Calu3 (cell line): Measurements from ENCODE around the gene PGF.

DNA sequence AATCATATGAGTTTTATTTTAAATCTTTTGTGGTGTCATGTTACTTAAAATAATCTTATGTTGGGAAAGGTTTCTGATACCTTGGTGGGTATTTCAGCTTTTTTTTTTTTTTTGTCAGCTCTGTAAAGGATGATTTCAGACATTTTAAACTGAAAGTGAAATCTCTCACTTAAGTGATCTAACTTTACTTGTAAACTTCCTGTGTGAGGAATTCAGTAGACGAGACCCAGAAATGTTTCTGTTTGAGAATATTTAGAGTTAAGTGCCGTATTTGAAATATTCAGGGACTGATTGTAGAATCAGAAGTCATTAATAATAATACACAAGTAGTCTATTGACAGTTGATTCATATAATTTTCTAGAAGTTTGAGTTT is 37.8 kb downstream of the PROX2 start:
- PRO-cap = no peak

GRCh38 chr14:74852989-74853498 is 22.9 kb downstream of the PROX2 start:
- PRO-cap = no peak

DNA sequence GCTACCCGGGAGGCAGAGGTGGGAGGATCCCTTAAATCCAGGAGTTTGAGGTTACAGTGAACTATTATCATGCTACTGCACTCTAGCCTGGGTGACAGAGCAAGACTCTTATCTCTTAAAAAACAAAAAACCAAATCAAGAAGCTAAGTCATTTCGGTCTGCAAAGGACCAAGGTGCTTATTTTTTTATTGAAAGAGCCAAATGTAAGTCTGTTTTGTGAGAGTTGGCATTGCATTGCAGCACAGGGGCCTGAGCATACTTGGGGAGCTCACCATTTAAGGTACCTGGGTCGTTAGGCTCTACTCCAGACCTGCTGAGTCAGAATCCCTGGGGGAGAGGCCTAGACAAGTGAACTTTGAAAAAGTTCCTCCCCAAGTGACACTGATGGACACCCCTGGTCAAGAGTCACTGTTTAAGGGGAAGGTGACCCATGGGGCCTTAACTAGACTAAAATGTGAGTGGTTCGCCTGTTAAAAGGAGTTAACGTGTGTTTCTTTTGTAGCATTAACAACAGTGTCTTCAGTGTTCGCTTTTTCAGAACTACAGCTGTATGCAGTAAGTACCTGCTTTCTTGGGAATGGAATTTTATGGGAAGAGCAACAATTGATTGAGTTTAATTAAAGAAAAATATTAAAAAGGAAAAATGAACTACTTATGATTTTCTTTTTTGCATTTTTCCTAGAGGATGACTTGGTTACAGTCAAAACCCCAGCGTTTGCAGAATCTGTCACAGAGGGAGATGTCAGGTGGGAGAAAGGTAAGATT is 7.1 kb downstream of the DLST start:
- PRO-cap = no peak

GRCh38 chr14:74934695-74935244 is 11.7 kb upstream of the RPS6KL1 start:
- PRO-cap = no peak

GRCh38 chr14:74953731-74954593 is 1.4 kb downstream of the PGF start:
- PRO-cap = no peak

- PRO-cap = bidirectional peak, plus-strand start at chr14:74955752, minus-strand start at chr14:74955597
Observed at GRCh38 chr14:74955077-74956164, at the start of gene PGF. Gene PGF (minus strand): TSS chr14:74955597.

DNA sequence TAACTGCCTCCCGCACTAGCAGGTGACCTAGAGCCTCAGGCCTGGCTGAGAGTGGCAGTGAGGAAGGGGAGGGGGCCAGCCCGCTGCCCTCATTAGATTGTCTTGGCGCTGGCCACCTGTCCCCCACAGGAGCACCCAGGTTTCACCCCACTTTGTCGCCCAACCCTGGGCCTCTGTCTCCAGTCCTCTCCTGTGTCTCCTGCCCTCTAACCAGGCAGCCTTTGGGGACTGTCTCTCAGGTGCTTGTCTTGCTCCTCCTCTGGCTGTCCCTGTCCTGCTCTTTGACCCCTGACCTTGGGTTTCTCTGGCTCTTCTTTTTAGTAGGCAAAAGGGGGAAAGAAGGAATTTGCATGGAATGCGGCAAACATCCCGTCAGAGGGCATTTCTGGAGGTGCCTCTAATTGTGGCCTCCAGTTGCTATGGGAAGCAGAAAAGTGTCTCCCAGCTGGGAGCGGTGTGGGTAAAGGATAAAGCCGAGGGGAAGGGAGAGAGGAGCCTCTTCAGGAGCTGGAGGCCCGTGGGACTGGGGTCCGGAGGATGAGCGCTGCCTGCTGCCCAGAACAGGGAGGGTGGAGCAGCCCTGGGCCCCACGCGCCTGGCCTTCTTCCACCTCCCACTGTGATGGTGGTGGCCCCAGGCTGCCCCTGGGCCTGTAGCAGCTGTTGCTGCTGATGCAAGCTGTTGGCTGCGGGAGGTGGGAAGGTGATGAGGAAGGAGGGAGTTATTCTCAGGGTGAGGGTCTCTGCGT is 18.8 kb upstream of the PGF start:
- PRO-cap = no peak

DNA sequence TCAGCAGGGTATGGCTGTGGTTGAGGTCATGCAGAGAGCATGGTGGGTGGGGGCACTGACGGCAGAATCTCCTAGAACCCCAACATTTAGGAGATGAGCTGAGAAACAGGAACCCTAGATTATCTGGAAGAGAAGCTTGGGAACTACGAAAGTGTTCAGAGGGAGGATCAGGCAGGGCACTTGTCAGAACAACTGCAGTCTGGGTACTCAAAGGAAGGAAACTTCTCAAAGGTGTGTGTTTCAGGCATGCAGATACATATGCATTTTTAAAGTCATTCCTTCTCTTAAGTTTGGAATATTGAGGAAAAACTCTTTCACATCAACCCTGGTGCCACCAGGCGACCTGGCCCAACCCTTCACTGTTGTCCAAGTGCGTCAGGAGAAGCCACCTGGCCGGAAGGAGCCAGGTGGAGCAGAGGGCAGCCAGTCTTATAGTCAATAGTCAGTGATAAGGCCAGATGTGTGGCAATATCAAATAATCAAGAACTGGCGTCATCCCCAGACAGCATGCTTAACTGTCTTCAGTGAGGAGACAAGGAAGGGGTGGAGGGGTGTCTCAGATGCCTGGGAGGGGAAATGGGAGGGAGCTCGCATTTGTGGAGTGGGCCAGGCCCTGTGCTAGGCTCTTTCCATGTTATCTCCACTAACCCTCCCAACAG is 49.2 kb upstream of the FOS start:
- PRO-cap = bidirectional peak, plus-strand start at position 524 of the sequence, minus-strand start at position 368 of the sequence

DNA sequence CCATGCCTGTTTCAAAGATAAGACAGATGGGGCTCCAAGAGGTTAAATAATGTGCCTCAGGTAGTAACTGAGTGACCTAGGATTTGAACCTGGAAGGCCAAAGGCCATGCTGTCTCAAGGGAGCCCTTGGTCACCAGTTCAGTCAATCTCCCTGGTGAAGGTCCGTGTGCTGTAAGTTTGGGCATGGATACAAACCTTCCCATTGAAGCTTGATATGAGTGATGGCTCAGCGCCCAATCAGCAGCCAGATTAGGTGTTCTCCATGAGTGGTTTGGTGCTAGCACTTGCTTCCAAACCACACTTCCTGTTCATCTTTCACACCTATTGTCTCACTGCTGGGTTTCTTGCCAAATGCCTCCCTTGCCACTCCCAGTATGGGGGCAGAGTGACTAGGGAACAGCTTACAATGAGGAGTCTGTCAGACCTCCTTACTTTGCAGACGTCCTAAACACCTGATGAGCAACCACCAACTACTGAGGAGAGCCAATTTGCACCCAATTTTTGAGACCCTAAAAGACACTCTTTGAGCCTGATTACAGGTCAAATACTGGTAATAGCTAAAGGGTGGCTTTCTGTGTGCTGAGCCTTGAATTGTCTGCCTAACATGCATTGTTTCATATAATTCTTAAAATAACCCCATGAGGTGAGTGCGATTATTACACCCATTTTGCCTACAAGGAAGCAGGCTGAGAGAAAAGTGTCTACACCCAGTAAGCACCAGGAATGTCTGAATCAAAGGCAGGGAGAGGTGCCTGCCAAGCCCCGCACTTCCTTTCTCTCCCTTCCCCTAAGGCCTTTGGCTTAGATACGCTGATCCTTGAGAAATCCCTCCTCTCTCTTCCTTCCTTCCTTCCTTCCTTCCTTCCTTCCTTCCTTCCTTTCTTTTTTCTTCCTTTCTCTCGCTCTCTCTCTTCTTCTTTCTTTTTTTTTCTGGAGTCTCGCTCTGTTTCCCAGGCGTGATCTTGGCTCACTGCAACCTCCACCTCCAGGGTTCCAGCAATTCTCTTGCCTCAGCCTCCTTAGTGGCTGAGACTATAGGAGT is 48.3 kb upstream of the FOS start:
- PRO-cap = bidirectional peak, plus-strand start at position 735 of the sequence, minus-strand start at position 597 of the sequence

GRCh38 chr14:75238964-75239658 is 39.5 kb upstream of the FOS start:
- PRO-cap = bidirectional peak, plus-strand start at chr14:75239389, minus-strand start at chr14:75239165

- PRO-cap = no peak
Observed at GRCh38 chr14:75273305-75274009, 5.2 kb upstream of the FOS start.

DNA sequence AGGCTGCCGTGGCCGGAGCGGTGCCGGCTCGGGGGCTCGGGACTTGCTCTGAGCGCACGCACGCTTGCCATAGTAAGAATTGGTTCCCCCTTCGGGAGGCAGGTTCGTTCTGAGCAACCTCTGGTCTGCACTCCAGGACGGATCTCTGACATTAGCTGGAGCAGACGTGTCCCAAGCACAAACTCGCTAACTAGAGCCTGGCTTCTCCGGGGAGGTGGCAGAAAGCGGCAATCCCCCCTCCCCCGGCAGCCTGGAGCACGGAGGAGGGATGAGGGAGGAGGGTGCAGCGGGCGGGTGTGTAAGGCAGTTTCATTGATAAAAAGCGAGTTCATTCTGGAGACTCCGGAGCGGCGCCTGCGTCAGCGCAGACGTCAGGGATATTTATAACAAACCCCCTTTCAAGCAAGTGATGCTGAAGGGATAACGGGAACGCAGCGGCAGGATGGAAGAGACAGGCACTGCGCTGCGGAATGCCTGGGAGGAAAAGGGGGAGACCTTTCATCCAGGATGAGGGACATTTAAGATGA is 670 bp downstream of the FOS start:
- PRO-cap = bidirectional peak, plus-strand start at position 426 of the sequence, minus-strand start at position 385 of the sequence

DNA sequence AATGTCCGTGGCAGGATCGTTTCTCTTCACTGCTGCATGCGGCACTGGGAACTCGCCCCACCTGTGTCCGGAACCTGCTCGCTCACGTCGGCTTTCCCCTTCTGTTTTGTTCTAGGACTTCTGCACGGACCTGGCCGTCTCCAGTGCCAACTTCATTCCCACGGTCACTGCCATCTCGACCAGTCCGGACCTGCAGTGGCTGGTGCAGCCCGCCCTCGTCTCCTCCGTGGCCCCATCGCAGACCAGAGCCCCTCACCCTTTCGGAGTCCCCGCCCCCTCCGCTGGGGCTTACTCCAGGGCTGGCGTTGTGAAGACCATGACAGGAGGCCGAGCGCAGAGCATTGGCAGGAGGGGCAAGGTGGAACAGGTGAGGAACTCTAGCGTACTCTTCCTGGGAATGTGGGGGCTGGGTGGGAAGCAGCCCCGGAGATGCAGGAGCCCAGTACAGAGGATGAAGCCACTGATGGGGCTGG is 1.2 kb downstream of the FOS start:
- PRO-cap = no peak

DNA sequence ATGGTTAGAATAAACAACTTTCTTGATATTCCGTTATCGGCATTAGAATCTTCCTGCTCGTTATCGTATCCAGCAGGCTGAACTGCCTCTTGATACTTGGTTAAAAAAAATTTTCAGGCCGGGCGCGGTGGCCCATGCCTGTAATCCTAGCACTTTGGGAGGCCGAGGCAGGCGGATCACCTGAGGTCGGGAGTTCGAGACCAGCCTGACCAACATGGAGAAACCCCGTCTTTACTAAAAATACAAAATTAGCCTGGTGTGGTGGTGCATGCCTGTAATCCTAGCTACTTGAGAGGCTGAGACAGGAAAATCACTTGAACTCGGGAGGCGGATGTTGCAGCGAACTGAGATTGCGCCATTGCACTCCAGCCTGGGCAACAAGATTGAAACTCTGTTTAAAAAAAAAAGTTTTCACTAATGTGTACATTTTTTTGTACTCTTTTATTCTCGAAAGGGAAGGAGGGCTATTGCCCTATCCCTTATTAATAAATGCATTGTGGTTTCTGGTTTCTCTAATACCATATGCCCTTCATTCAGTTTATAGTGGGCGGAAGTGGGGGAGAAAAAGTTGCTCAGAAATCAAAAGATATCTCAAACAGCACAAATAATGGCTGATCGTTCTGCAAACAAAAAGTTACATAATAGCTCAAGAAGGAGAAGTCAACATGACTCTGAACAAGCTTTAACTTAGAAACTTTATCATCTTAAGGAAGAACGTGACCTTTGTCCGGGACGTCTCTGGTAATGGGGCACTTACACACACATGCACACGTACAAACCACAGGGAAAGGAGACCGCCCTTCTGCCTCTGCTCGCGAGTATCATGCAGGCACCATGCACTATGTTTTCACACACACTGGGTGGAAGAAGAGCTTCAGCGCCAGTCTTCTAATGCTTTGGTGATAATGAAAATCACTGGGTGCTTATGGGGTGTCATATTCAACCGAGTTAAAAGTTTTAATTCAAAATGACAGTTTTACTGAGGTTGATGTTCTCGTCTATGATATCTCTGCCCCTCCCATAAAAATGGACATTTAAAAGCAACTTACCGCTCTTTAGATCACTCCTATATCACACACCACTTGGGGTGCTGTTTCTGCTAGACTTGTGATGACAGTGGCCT is 4.4 kb downstream of the FOS start:
- PRO-cap = no peak

GRCh38 chr14:75339010-75339610 is 60.5 kb downstream of the FOS start:
- PRO-cap = no peak

- PRO-cap = no peak
Observed at GRCh38 chr14:75399808-75400917, 27.7 kb upstream of the JDP2 start.

DNA sequence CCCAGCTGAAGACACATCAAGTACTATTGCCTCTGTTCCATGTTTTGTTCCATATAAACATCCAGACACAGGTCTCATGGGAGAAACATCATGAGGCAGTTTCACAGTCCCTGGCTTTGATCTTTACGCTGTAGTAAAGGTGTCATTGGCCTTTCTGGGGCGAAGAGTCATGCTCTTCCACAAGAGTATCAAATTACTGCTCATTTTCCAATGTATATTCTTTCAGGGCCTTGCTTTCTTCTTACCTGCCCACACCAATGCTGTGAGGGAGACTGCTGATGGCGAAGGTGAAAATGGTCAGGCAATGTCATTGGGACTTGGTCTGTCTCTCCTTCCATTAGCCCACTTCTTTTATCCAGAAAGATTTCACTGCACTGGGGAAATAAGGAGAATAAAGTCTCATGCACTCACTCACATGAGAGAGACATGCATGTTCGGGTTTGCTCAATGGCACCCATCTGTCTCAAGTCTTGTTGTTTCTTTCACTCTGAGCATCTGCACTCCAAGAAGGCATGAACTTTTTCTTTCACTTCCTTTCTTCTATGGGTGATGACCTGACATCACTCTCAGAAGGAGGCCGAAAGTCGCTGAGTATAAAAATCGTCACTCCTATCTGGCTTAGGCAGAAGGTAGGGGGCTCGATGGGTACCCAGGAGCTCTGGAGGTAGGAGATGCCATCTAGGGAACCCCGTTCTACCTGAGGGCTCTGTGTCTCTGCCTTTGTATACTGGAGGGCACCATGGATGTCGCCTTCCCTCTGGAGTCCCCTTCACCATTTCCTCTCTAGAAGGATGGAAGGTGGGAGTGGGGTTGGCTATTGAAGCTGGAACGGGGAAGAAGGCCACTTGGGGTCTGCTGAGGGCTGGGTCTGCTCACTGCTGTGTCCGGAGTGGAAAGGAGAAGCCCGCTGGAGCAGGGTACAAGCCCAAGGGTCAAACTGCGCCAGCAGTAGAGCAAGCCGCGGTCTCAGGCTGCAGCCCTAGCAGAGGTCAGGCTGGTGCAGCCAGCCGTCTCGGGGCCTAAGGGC is 1.2 kb upstream of the JDP2 start:
- PRO-cap = no peak

- PRO-cap = no peak
Observed at GRCh38 chr14:75458877-75459668, 31.3 kb downstream of the JDP2 start.

GRCh38 chr14:75559754-75560352 is 18.6 kb upstream of the FLVCR2 start:
- PRO-cap = no peak

DNA sequence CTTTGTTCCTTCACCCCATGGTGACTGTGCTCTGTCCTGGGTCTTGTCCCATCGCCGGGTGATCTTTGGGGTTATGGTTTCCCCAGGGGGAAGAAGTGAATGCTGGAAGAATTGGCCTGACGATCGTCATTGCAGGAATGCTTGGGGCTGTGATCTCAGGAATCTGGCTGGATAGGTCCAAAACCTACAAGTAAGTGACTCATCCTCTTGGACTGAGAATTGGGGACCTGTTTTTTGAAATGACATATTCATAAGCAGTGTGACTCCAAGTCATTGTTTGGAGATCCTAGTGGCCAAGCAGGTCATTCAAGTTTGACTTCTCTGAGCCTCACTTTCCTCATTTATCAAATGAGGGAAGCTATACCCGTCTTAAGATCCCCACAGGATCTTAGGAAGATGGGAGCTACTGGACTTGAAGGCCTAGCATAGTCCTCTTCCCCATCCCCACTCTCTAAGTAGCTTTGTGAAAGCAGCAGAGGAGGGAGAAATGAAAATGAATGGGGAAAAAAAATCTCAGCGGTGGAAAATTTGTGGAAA is 25.8 kb downstream of the ERG28 start:
- PRO-cap = no peak